Gastroesophageal sphincter (tissue), 4 donors: ENCODE results near the genes RABEPK and HSPA5.

DNA sequence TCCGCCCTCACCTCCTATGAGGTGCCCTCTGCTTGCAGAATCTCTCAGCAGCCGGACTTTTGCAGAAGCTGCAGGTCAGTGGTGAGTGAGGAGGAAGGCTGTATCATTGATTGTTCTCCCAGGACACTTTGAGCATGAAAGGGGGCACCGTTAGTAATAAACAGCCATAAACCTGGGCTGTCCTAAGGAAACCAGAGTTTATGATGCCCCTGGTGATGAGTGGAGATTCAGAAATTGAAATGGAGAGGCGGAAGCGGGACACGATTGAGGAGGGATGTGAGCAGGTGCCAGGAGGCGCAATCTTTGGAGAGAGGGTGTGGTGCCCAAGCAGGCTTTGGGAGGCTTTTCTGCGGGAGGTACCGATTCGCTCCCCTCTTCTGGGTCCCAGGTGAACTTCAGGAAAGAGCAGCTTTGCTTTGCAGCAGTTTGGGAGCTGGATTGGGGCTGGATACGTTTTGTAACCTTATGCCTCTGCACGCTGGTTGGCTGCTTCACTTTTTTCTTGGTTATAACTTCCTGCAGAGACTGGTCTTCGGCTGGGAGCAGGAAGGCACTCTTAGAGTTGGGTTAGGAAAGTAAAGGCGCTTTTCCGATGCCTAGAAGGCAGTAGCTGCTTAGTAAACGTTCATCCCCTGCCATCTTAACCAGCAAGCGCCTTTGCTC is 15.4 kb upstream of the NEK6 start:
- PRO-cap, result no peak
- RAMPAGE, long total RNA, 4 experiments, result no peak in any of the 4 experiments

DNA sequence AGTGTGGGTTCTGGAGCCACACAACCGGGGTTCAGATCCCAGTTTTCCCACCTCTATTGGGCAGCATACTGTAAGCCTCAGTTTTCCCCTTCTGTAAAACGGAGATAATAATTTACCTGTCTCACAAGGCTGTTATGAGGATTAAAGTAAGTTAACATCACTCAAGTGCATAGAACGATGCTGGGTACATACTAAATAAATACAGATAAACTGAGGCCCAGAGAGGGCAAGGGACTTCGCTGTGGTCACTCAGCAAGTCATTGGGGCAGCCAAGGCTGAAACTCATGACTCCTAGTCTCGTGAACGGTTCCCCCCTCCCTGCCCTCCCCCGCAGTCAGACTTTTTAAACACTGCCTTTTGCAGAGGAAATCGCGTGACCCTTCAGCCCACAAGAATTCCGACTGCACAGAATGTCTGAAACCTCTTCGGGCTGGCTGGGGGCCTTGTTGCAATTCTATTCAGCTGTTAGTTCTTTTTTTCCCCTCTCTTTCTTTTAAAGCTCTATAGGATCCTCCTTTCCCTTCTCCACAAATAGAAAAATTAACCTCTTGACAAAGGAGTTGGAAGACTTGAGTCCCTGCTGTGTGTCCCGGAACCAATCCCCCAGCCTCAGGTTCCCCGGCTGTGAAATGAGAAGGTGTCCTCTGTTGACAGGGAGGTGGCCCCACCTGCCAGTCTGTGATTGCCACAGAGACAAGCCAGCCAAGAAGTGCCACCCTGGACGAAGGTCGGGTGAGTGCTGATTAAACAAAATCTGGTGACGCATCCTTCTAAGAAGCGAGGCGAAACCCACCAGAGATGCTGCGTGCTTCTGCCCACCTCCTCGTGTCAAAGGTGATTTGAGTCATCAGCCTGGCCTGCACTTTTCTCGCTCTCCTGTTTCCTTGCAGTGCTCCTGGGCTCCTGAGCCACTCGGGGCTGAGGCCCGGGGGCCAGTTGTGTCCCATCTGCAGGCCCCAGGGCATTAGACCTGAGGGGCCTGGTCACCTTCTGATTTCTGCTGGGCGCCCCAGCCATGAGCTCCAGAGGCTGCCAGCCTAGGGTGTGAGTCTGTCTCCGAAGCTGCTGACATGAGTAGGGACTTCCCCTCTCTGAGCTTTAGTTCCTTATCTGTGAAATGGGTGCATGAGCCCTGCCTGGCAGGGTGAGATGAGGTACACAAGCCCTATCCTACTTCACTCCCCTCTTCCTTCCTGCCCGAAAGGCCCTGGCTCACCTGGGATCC is 28.4 kb downstream of the NEK6 start:
- PRO-cap, result bidirectional peak, plus-strand start at position 418 of the sequence, minus-strand start at position 405 of the sequence
- RAMPAGE, long total RNA, 4 experiments, result no peak in any of the 4 experiments

DNA sequence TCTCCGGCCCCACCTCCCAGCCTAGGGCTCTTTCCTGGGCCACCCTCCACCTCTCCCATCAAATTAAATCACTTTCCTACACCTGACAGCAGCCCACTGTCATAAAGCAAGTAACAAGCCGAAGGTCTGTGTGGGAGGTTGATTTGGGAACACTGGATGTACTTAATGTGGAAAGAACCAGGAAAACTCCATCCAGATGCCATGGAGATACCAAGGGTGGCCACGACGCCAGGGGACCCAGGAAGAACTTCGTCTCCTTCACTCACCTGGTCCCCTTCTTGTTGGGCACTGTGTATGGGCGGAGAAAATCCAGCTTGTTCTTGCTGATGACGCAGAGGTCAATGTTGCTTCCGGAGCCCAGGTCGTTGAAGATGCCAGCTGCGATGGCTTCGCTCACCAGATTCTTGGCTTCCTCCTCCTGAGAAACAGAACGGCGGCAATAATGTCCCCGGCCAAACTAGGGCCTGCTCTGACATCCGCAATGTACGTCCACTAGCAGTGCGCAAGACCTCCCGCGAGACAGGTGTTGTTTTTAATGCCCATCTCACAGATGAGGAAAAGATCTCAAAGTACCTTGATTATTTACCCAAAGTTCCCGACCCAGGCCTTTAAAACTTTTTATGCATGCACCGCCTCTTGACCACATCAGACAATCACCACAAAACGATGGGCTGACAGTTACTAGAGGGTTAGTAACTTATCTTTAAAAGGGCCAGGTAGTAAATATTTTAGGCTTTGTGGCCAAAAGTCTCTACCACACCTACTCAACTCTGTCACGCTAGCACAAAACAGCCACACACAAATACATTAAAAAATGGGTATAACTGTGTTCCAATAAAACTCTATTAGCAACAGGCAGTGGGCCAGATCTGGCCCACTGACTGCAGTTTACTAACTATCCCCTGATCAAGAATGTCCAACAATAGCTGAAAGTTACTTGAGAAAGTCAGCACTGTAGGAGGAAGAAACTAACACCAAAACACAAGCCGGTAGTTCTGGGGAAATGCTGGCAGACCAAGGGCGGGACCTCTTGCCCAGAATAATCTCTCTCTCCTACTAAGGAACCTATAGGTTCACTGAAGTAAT is 58.4 kb downstream of the PSMB7 start:
- PRO-cap, result no peak
- RAMPAGE, long total RNA, 4 experiments, result no peak in any of the 4 experiments

GRCh38 chr9:124477309-124477755 is 27.1 kb downstream of the ADGRD2 start:
- PRO-cap, result no peak
- RAMPAGE, long total RNA, 4 experiments, result no peak in any of the 4 experiments

GRCh38 chr9:124624594-124625017 is 117.4 kb upstream of the NR5A1 start:
- PRO-cap, result no peak
- RAMPAGE, long total RNA, 4 experiments, result no peak in any of the 4 experiments

- PRO-cap, result no peak
- RAMPAGE, long total RNA, 4 experiments, result no peak in any of the 4 experiments
Observed at GRCh38 chr9:124693507-124694062, 77.5 kb downstream of the NR6A1 start.

DNA sequence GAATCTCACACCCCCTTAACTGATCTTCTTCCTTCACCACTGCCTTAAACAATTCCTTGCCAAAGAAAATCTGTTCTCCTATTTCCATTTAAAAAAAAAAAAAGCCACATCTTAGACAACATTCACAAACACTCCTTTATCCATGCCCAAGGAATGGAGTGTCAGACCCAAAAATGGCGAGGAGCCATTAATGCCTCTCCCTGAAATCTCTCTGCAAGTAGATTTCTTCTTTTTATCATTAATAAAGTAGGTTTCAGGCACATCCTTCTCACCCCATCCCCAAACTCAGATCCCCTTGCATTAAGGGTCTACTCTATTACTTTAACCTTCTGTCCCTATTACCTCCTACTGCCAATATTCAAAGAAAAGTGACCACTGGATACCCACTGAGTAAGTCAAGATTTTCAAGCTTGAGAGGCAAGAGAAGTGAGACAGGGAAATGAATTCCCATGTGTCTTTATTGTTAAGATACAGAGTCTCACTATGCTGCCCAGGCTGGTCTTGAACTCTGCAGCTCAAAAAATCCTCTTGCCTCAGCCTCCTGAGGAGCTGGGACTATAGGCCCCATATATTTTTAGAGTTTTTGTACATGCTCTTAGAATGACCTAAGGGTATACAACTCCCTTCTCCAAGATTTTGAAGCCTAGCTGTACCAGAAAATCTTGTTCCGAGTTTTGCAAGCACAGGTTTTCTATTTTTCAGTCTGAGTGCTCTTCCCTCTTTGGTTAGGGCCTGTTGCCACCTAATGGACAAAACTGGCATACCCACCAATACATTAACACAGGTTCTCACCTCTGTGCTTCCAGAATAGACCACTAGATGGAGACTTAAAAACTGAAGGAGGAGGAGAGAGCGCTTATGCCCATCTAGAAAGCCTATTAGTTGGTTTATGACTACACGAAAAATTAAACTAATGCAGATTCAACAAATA is 59.5 kb downstream of the NR6A1 start:
- PRO-cap, result no peak
- RAMPAGE, long total RNA, 4 experiments, result no peak in any of the 4 experiments

DNA sequence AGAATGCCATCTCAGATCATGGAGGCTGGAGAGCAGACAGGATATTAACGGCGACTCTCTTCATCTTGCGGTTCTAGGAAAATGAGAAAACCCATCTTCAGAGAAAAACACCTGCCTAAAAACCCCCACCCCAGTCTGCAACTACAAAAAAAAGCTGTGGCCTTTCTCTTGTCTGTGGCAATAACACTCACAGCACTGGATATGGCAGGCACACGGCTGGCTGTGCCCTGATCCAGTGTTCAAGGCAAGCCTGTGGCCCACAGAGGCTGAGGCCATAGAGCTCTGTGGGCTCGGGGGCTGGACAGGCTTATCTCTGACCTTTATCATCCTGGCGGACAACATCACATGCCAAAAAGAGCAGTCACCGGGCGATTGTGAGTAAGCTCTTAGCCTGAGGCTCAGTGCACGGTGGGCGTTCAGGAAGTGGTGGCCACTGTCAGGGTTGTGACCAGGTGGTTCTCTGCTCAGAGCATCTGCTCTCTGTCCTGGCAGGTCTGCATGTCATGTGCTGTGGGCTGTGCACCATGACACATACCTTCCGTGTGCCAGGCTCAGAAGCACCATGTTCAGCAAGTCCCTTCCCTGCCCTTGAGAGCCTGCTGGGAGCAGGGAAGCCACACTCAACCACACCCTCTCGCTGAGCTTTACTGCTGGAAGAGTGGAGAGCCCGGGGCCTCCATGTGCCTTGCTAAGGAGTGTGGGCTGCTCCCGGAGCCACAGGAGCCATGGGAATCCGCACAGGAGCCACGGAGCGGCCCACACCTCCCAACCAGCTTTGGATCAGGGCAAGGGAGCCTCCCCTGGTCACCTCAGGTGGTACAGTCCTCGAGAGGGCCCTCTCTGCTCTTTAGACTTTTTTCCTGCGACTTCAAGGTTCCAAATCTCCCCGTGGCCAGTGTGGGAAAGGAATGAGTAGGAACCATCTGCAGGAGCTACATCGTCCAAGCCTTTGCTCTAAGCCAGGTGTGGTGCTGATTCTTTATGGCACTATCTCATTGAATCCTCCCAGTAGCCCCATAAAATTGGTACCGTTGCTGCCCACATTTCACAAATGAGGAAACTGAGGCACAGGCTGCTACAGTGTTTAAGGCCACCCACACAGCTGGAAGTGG is 34.5 kb upstream of the WDR38 start:
- PRO-cap, result no peak
- RAMPAGE, long total RNA, 4 experiments, result no peak in any of the 4 experiments

GRCh38 chr9:124852066-124852458 is 1.2 kb upstream of the WDR38 start:
- PRO-cap, result no peak
- RAMPAGE, long total RNA, 4 experiments, result no peak in any of the 4 experiments

DNA sequence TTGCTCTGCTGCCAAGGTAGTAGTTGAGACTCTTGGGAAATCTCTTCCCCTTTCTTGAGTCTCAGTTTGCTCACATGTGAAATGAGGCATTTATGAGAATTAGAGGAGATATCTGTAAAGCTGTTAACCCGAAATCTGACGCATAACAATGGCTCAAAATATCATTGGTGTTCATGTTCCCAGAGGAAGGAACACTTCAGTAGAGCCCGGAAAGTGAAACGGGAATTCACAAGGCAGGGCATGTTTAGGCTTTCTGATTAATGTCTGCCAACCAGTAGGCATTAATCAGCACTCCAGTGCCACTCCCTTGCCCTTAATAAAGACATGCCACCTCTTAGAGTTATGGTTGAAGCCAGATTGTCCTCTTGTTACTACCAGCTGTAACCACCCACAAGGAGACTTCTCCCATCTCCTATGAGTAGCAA is 1.6 kb downstream of the ARPC5L start:
- PRO-cap, result no peak
- RAMPAGE, long total RNA, 4 experiments, result no peak in any of the 4 experiments

GRCh38 chr9:124894100-124894668 is 32.3 kb downstream of the ARPC5L start:
- PRO-cap, result no peak
- RAMPAGE, long total RNA, 4 experiments, result no peak in any of the 4 experiments

- PRO-cap, result bidirectional peak, plus-strand start at chr9:124941976, minus-strand start at chr9:124941774
- RAMPAGE, long total RNA, 4 experiments, result no peak in any of the 4 experiments
Observed at GRCh38 chr9:124941700-124942159, 847 bp upstream of the GOLGA1 start.

GRCh38 chr9:125200085-125200683 is at the start of gene RABEPK:
TSS of gene RABEPK (plus strand) at chr9:125200542.
- PRO-cap, result bidirectional peak, plus-strand start at chr9:125200548, minus-strand start at chr9:125200289
- RAMPAGE, long total RNA, 4 experiments, result start-site peak on the plus strand in 4 of 4 experiments, at chr9:125200526-125200585 at its widest, 40 to 216 reads per replicate

DNA sequence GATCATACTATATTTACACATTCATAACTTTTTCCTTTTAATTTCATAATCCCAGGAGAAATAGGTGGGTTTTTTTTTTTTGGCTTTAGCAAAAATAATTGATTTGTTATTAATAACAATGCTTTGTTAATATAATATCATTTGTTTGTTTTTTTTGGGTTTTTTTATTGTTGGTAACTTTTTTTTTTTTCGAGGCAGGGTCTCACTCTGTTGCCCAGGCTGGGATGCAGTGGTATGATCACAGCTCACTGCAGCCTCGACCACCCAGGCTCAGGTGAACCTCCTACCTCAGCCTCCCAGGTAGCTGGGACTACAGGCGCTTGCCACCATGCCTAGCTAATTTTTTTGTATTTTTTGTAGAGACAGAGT is 14.8 kb downstream of the RABEPK start:
- PRO-cap, result no peak
- RAMPAGE, long total RNA, 4 experiments, result no peak in any of the 4 experiments

- PRO-cap, result bidirectional peak, plus-strand start at chr9:125240718, minus-strand start at chr9:125240687; unidirectional peak, minus-strand start at chr9:125241259; bidirectional peak, plus-strand start at chr9:125241673, minus-strand start at chr9:125241343
- RAMPAGE, long total RNA, 4 experiments, result start-site peak on the minus strand in 4 of 4 experiments, at chr9:125241323-125241346 at its widest, 385 to 2,318 reads per replicate
Observed at GRCh38 chr9:125240145-125241439, at the start of gene HSPA5. TSS of gene HSPA5 (minus strand) at chr9:125241343.

DNA sequence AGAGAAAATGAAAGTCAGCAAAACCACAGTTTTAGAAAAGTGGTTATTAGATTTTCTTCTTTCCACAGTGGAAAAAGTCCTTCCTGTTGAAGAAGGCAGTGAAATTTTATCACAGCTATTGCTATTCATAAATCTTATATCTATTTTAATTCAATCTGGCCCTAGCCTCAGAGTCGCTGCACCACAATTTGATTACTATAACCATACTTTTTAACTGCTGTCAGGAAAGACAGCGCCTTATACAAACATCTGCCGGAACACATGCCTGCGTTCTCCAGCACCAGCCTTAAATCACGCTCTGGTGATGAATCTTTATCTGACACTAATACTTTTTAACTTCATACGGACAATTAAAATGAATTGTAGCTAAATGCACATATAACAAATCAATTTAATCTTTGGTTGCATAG is 60.3 kb downstream of the MAPKAP1 start:
- PRO-cap, result no peak
- RAMPAGE, long total RNA, 4 experiments, result no peak in any of the 4 experiments

- PRO-cap, result no peak
- RAMPAGE, long total RNA, 4 experiments, result no peak in any of the 4 experiments
Observed at GRCh38 chr9:125672323-125672692, 34.7 kb downstream of the MAPKAP1 start.

- PRO-cap, result no peak
- RAMPAGE, long total RNA, 4 experiments, result no peak in any of the 4 experiments
Observed at GRCh38 chr9:125690464-125691072, 16.4 kb downstream of the MAPKAP1 start.

DNA sequence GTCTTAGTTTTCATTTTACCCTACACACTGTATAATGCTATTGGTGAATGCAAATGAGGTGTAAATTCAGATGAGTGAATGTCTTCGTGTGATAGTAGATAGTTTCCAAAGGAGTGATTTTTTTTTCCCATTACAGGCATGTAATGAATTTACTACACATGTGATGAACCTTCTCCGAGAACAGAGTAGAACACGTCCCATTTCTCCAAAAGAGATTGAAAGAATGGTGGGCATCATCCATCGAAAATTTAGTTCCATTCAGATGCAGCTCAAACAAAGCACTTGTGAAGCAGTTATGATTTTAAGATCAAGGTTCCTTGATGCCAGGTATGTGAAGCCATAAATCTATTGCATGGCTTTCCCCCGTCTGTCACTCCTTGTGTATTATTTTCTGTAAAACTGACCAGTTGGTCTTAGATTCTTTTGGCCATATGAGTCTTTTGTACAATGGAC is 182.4 kb downstream of the PBX3 start:
- PRO-cap, result no peak
- RAMPAGE, long total RNA, 4 experiments, result no peak in any of the 4 experiments

DNA sequence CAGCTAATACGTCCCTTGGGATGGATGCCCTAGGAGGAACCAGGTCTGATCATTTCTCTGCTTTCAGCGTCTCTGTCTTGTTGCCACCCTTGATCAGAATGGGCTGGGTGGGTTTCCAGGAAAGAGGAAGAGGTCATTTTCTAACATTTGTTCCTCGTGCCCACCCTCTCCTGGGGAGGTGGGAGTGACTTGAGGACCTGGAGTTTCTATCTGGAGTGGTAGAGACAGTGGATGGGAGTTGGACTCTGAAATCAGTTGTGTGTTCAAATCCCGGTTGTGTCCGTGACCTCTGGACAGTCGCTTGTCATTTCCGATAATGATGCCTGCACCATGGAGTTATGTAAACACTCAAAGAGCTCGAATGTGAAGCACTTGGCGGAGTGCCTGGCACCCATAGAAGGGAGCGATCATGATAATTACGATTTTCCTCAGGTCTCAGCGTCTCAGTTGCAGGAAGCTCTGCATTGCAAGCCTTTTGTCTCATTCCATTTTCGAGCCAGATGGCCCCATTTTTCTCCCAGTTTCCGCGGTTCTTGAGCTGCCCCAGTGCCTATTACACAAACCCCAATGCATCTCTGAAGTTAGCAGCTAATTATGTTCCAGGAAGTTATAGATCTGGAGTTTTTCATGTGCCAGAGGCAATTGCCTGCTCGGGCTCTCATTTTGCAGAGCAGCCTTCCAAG is 175.6 kb upstream of the MVB12B start:
- PRO-cap, result no peak
- RAMPAGE, long total RNA, 4 experiments, result no peak in any of the 4 experiments